Subcutaneous adipose tissue (tissue), 3 donors: Measurements from ENCODE around the gene C2CD5.

DNA sequence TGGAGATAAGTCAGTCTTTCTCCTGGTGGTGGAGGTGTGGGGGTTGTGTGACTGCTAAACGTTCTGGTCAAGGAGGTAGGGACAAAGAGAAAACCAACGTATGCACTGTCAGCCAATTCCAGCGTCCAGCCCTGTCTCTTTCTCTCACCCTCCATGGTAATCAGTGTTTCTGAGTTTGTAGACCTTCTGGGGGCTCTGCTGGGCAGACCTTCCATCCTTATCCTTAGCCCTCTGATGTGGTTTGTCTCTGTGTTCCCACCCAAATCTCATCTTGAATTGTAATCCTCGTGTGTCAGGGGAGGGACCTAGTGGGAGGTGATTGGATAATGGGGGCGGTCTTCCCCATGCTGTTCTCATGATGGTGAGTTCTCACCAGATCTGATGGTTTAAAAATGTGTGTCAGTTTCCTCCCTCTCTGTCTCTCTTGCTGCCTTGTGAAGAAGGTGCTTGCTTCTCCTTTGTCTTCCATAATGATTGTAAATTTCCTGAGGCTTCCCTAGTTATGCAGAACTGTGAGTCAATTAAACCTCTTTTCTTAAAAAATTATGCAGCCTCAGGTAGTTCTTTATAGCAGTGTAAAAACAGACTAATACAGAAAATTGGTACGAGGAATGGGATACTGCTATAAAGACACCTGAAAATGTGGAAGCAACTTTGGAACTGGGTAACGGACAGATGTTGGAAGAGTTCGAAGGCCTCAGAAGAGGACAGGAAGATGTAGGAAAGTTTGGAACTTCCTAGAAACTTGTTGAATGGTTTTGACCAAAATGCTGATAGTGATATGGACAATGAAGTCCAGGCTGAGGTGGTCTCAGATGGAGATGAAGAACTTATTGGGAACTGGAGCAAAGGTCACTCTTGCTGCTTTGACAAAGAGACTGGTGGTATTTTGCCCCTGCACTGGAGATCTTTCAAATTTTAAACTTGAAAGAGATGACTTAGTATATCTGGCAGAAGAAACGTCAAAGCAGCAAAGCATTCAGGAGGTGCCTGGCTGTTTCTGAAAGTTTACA, 143.0 kb downstream of the AEBP2 start:
- PRO-cap, result no peak
- RAMPAGE, long total RNA, 3 experiments, result no peak in any of the 3 experiments

GRCh38 chr12:19587027-19587503, 147.8 kb downstream of the AEBP2 start:
- PRO-cap, result no peak
- RAMPAGE, long total RNA, 3 experiments, result start-site peak on the plus strand in 1 of 3 experiments, at chr12:19587083-19587120 at its widest, 5 reads per replicate

- PRO-cap, result no peak
- RAMPAGE, long total RNA, 3 experiments, result no peak in any of the 3 experiments
Observed at GRCh38 chr12:19856307-19856940, 417.1 kb downstream of the AEBP2 start.

DNA sequence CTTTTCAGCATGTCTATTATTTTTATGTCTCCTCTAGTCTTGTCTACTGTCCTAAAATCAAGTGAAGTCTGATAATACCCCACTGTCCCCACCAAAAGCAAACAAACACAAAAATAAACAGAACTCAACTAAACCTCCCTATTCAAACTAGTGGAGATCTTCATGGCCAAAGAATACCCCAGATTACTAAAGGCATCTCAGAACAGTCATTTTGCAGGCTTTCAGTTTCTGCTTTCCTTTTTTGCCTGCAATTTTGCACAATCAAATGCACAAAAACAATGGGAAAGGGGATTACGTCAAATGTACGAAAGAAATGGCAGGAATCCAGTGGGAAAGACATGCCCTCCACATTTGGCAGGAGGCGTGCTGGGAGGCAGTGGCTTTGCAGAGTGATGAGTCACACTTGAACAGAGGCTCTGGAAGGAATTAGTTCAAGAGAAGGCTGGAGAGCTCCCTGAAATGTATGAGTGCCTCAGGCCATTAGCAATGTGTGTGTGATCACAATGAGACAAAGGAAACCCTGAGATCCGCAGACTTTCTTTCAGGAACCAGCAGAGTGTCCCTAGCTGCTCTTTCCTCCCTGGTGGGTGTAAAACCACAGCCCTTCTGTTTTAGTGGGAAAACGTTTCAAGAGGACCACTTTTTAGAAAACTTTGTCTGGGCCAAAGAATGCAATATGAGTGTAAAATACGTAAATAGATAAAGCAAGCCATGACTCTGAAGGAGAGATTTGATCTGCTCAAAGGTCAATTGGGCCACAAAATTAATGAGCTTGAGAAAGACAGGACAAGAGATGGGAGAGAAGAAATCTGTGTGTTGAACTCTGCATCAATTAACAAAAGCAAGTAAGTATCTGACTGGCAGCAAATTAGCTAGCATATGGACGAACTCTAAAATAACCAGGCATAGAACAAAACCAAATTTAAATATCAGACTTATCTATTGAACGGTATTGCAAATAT, 155.6 kb upstream of the PDE3A start:
- PRO-cap, result bidirectional peak, plus-strand start at position 429 of the sequence, minus-strand start at position 213 of the sequence
- RAMPAGE, long total RNA, 3 experiments, result no peak in any of the 3 experiments

DNA sequence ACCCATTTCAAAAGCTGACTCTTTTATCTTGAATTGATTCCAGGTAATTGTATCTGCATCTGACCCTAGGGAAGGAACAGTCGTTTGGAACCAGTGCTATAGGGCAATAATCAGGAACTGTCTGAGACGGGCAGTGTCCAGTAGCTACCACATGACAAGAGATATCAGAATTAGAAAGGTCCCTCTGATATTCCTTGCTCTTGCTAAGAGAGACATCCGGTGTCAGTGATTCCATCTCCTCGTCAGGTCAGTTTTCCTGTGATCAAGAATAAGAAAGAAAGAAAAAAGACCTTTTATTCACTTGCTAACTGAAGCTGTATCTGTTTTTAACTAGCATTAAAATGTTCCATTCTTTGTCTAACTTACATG, 47.7 kb upstream of the PDE3A start:
- PRO-cap, result no peak
- RAMPAGE, long total RNA, 3 experiments, result no peak in any of the 3 experiments

- PRO-cap, result bidirectional peak, plus-strand start at chr12:20369696, minus-strand start at chr12:20369560; bidirectional peak, plus-strand start at chr12:20370305, minus-strand start at chr12:20370283
- RAMPAGE, long total RNA, 3 experiments, result no peak in any of the 3 experiments
Observed at GRCh38 chr12:20369417-20370635, 1.5 kb downstream of the PDE3A start.

GRCh38 chr12:20379287-20379719, 11.0 kb downstream of the PDE3A start:
- PRO-cap, result no peak
- RAMPAGE, long total RNA, 3 experiments, result no peak in any of the 3 experiments

DNA sequence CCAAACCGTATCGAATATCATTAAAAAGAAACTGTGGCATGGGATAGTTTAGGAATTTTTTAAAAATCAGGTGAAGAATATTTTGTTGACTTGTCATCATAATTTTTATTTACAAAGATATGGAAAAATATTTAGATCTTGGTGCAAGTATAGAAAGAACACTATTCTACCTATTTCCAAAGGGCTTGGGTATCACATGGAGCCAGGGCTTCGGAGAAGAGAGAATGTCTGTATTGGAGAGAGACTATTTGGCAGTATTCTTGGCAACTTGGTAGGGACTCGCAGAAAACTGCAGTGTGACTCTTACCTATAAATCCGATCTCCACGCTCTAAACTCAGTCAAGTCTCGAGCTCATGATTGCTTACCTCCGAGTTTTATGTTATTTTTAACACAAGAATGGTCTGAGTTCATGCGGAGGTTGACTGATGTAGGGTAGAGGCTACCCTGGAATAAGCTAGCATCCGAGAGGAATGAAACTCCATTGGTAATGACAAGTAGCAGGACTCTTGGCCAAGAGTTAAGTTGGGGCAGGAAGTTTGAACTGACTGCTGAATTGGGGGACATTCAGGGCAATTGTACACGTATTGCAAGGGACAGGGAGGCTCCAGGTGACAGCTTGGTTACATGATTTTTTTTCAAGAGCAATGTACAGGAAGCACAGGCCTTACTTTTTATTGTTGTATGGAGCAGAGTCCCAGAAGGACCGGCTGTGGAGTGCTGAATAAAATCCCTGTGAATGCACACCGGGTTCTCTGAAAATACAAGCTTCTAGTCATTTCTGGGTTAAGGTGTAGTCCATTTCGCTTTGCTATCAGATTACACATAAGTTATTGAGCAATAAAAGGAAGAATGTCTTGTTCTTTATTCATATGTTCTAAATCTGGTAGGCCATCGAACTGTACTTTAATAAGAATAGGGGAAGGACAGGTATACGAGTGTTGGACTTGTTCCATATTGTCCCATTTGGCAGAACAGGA, 52.0 kb downstream of the PDE3A start:
- PRO-cap, result no peak
- RAMPAGE, long total RNA, 3 experiments, result no peak in any of the 3 experiments

GRCh38 chr12:20465706-20466548, 97.6 kb downstream of the PDE3A start:
- PRO-cap, result unidirectional peak, plus-strand start at chr12:20466203
- RAMPAGE, long total RNA, 3 experiments, result no peak in any of the 3 experiments

GRCh38 chr12:21129880-21130261, 1.1 kb upstream of the SLCO1B1 start:
- PRO-cap, result no peak
- RAMPAGE, long total RNA, 3 experiments, result no peak in any of the 3 experiments

DNA sequence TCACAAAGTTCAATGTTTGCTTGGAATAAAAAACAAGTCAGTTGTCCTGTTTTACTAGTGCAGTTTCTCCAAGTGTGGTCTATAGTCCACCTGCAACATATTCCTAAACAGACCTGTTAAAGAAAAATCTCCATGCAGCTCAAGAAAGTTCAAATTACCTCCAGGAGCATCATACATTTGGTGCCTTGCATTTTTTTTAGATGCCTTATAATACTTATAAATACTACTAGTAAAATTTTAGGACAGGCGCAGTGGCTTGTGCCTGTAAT, 16.5 kb upstream of the SLCO1A2 start:
- PRO-cap, result no peak
- RAMPAGE, long total RNA, 3 experiments, result no peak in any of the 3 experiments

DNA sequence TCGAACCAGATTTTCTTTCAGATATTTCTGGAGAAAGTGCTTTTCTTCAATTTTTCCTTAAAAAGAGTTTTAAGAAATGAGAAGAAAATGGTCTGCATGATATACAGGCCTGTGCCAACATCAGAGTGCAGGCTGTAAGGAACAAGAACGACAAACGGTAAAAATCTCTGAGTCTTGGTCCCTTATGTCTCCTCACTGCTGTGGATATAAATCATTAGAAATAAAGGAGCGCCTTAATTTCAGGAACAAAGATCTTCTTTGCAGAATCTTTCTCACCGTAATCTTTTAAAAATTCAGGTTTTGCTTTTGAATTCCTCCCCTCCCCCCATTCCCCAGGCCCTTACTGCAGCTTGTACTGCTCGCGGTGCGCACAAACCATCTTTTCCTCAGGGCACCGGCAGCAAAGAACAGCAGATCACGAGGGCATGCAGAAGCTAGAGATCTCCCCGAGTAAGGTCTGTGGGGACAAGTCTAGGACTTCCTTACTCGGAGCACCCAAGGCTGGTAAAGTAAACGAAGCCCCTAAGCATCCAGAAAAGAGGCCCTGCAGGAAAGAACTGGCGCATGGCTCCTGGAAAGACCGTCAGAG, 904 bp downstream of the LDHB start:
- PRO-cap, result unidirectional peak, plus-strand start at position 410 of the sequence
- RAMPAGE, long total RNA, 3 experiments, result no peak in any of the 3 experiments

- PRO-cap, result no peak
- RAMPAGE, long total RNA, 3 experiments, result no peak in any of the 3 experiments
Observed at GRCh38 chr12:21697988-21698298, 40.3 kb upstream of the LDHB start.

GRCh38 chr12:21823612-21824135, 49.2 kb upstream of the KCNJ8 start:
- PRO-cap, result no peak
- RAMPAGE, long total RNA, 3 experiments, result no peak in any of the 3 experiments

DNA sequence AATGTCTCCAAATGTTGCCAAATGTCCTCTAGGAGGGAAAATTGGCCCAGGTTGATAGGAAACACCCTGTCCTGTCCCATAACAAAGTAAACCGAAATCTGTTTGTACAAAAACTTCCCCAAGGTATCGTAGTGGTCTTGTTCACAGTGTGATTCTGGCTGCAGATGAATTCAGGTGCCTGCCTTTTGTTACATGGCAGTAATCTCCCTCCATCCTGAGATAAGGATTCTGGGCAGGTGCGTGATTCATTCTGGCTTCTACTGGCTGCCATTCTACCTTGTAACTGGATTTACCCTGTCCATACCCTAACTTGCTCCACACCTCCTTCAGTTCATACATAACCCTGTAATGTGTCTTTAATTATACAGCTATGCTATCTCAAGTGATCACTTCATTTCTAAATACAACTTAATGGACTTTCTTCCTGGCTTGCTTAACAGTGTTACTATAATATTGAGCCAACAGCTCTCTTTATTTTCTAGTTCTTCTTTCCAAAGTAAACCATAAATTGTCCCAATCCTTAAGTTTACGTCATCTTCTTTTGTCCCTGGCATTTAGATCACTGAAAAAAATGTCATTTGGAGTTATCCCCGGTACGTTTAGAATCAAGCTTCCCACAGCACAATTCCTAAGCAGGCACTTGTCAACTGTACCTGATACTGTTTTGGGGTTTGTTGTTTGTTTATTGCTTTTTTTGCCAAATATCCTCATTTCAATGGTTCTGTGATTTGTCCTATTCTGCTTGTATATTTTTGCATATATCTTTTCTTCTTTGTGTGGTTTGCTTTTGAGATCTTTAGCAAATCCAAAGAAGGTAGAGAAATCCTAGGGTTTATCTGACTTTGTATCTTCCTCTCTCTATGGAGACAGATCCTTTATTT, 75.9 kb upstream of the KCNJ8 start:
- PRO-cap, result no peak
- RAMPAGE, long total RNA, 3 experiments, result no peak in any of the 3 experiments

DNA sequence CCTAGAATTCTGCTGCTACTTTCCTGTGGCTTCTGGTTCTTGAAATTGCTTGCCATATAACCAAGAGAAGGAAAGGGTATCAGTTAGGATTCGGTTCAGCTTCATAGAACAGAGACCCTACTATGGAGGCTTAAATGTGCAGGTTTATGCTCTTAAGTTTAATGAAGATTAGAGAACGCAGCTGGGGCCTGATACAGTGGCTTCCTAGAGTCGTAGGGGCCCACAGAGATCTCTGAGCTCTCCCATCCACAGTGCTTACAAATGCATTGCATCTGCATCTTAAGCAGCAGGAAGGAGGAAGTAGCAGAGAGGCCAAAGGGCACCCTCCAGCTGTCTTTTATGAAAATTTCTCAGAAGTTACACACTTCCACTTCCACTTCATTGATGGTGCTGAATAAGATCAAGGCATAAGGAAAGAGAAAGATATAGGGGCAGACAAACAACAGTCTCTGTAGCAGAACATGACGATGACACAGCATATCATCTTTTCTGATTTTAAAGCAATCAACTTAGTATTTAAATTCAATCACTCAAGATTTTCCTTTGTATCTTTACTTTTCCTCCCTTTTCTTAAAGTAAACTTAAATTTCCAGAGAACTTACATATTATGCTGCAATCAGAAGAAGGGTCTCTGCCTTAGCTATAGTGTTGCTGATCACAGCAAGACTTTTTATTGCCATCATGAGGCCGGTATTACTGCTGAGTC, 51.6 kb upstream of the ABCC9 start:
- PRO-cap, result no peak
- RAMPAGE, long total RNA, 3 experiments, result no peak in any of the 3 experiments

DNA sequence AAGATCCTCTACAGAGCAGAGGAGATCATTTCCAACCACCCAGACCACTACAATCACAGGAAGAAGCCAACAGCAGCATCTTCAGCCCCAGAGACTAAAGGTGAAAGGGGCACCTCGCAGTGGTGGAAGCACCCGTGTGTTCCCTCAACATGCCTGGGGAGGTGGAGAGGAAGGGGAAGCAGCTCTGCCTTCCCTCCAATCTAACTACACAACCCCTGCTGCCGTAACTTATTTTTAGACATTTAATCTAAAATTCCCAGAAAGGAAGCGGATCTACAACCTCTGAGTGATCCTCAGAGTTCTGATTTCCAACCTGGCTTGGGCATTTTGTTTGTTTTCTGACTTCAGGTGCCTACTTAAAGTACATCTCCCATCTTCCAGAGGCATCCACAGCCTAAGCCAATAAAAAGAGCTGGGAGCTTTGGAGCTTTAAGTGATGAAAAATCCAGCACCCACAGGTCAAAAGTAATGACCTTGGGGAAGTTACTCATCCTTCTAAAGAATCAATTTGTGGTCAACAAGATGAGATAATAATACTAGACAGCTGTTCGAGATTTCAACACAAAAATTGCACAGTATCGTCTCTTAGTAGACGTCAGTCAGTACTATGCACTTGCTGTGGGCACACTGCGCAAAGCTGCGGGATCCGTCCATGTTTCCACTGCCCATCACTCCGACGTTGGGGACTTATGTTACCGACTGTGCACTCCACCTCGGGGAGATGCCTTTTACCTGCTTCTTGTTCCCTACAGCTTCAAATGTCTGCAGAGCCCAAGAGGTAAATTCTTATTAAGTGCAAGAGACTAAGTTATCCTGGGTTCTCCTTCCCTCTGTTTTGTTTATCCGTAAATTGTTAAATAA, 1.4 kb downstream of the ST8SIA1 start:
- PRO-cap, result no peak
- RAMPAGE, long total RNA, 3 experiments, result no peak in any of the 3 experiments

- PRO-cap, result no peak
- RAMPAGE, long total RNA, 3 experiments, result no peak in any of the 3 experiments
Observed at GRCh38 chr12:22335594-22336310, 1.2 kb upstream of the ST8SIA1 start.

DNA sequence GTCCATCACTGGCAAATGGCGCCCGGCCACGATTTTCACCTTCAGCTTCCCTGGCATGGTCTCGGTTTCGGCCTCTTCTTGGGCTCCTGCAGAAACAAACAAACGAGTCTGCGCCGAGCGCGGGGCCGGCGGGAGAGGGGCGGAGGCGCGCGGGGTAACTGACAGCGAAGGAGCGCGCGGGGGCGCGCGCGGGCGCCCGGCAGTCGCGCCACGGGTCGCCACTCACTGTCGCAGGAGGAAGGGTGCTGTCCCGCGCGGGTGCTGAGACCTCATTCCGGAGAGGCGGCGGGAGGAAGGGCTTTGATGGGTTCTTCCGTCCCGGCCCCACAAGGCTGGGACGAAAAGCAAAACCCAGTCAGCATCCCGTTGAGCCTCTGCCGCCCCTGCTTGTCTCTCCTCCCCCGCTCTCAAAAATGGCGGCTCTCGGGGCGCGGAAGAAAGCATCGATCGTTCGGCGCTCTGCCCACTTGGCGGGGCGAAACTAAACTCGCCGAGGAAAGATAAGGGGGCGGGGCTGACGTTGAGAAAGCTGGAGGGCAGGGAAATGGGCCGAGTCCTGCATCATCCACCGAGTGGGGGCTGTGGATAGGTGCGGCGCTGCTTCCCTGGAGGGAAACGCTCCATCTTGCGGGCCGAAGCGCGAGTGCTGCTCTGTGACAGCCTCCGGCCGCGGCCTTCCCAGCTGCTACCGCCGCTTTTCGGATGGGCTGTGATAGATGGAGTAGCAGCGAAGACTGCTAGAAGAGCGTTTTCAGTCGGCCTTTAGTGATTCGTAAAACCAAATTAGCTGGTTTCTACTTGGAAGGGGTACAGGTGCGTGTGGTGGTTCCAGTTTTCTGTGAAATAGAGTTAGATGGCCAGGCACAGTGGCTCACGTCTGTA, at the start of gene C2CD5:
Gene C2CD5, minus strand, starts transcription at position 449 of the 882 bp plus-strand sequence.
- PRO-cap, result bidirectional peak, plus-strand start at position 202 of the sequence, minus-strand start at position 100 of the sequence; bidirectional peak, plus-strand start at position 571 of the sequence, minus-strand start at position 409 of the sequence
- RAMPAGE, long total RNA, 3 experiments, result start-site peak on the minus strand in 2 of 3 experiments, centred at positions 115 to 418 of the sequence, 59 to 234 reads per replicate

DNA sequence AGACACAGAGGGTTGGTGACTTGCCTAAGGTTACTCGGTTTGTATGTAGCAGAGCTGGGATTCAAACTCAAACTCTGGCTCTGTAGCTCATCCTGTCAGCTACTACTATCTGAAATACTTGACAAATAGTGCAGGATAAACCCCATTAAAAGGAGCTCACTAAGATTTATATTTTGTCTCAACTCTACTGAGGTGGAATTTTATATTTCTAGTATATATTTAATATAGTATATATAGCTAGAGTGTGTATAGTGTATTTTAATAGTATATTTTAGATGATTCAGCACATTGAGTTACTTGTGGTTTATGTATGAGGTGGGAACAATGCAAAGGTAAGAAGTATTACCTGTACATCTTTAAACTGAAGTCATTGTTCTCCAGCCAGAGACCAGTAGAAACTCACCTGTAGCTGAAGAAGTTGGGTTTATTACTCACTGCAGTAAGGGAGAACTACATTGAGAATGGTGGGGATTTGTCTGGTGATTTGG, 15.8 kb downstream of the ETNK1 start:
- PRO-cap, result no peak
- RAMPAGE, long total RNA, 3 experiments, result no peak in any of the 3 experiments